Tibial nerve (tissue), 3 donors: ENCODE results near the gene PPP1R14C.

- PRO-cap = no peak
- RAMPAGE, long total RNA, 3 experiments = no peak in any of the 3 experiments
Observed at GRCh38 chr6:148389944-148390521, 47.4 kb downstream of the SASH1 start.

DNA sequence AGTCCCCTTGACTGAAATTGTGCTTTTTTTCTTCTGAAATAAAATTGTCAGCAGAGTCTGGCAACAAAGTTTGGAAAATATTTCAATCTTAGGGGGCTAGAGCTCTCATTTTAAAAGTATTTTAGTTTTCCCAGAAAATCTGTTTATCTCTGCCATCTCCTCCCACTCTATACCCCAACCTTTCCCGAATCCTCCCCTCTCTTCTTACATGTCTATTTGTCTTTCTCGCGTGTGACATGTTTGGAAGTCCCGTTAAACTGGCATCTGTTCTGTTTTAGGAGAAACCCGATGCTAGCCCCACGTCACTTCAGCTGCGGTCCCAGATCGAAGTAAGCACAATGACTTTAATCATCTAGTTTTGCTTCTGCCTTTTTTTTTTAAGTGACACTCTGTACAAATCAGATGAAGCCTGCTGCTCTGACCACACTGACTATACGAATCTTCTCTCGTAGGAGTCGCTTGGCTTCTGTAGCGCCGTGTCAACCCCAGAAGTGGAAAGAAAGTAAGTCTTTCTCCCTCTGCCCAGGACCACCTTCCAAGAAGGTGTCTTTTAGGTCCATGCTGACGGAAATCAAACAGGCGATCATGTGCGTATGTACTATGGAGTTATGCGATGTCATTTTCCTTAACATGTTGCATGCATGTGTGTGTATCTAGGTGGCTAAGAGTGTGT, 97.4 kb downstream of the SASH1 start:
- PRO-cap = no peak
- RAMPAGE, long total RNA, 3 experiments = no peak in any of the 3 experiments

DNA sequence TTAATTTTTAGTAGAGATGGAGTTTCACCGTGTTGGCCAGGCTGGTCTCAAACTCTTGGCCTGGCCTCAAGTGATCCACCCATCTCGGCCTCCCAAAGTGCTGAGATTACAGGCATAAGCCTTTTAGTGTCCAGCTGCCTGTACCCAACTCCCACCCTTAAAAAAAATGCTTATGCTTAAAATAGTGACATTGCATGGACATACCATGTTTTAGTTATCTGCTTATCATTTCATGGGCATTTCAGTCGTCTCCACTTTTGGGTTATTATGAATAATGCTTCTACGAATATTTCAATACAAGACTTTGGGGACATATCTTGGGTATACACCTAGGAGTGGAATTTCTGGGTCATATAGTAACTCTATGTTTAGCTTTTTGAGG, 176.1 kb downstream of the UST start:
- PRO-cap = no peak
- RAMPAGE, long total RNA, 3 experiments = no peak in any of the 3 experiments

GRCh38 chr6:149073424-149074278, 243.9 kb upstream of the TAB2 start:
- PRO-cap = no peak
- RAMPAGE, long total RNA, 3 experiments = start-site peak on the plus strand in 1 of 3 experiments, at chr6:149073639-149073763 at its widest, 10 reads per replicate; start-site peak on the minus strand in 1 of 3 experiments, at chr6:149073717-149073894 at its widest, 5 reads per replicate

DNA sequence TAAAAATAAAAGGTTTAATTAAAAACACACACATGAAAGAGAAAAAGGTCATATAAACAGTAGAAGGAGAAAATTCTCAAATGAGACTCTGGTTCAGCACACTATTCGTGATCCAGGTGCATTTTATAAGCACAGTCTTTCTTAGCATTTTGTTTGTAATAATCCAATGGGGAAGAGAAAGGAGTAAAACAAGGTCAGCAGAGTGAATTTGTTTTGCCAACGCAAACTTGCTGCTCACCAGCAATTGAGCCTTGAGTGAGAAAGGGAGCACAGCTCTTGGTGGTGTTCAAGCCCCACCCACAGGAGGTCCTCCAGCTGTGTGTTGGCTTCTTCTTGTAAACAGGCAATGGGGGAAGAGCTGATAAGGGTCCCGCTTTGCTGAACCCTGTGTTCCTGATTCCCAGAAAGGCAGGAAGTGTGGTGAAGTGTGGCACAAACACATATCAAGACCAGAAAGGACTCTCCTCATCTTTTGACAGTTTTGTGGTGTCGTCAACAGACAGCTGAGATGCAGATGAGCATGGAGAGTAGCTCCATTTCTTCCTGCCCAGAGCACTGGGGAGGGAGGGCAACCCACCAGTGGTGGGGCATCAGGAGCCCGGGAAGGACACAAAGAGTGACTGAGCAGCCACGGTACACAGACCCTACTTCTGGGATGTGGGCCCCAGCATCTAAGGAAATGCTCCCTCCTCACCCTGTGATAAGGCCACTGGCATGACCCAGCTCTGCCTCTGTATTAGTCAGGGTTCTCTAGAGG, 189.1 kb upstream of the TAB2 start:
- PRO-cap = no peak
- RAMPAGE, long total RNA, 3 experiments = no peak in any of the 3 experiments

GRCh38 chr6:149318857-149319218, 1.3 kb downstream of the TAB2 start:
- PRO-cap = no peak
- RAMPAGE, long total RNA, 3 experiments = no peak in any of the 3 experiments

GRCh38 chr6:149378491-149379183, 21.4 kb upstream of the SUMO4 start:
- PRO-cap = no peak
- RAMPAGE, long total RNA, 3 experiments = no peak in any of the 3 experiments

GRCh38 chr6:149415972-149416484, 16.0 kb downstream of the SUMO4 start:
- PRO-cap = no peak
- RAMPAGE, long total RNA, 3 experiments = no peak in any of the 3 experiments

DNA sequence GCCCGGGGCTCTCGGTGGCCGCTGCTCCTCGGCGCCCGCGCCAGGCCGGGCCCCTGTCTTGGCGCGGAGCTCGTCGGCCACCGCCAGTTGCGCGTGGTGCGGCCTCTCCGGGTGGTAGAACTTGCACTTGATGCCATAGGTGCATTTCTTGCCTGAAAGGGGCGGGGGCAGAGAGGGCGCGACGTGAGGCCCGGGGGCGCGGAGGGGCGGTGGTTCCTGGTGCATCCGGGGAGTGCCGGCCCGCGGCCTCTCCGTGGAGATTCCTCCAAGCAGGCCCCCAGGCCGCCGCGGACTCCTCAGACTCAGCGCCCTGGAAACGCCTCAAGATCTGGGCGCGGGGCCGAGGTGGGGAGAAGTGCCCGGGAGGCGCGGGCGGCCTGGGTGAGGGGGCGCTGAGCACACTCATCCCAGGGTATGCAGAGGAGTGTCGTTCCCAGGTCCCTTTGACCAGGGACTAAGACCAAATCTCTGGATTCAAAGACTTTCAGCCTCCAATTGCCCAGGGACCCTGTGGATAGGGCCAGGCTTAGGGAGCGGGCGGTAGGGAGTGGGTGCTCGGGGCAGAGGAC, 33.4 kb downstream of the ZC3H12D start:
- PRO-cap = no peak
- RAMPAGE, long total RNA, 3 experiments = no peak in any of the 3 experiments

- PRO-cap = no peak
- RAMPAGE, long total RNA, 3 experiments = no peak in any of the 3 experiments
Observed at GRCh38 chr6:149508427-149508853, 23.6 kb upstream of the ZC3H12D start.

DNA sequence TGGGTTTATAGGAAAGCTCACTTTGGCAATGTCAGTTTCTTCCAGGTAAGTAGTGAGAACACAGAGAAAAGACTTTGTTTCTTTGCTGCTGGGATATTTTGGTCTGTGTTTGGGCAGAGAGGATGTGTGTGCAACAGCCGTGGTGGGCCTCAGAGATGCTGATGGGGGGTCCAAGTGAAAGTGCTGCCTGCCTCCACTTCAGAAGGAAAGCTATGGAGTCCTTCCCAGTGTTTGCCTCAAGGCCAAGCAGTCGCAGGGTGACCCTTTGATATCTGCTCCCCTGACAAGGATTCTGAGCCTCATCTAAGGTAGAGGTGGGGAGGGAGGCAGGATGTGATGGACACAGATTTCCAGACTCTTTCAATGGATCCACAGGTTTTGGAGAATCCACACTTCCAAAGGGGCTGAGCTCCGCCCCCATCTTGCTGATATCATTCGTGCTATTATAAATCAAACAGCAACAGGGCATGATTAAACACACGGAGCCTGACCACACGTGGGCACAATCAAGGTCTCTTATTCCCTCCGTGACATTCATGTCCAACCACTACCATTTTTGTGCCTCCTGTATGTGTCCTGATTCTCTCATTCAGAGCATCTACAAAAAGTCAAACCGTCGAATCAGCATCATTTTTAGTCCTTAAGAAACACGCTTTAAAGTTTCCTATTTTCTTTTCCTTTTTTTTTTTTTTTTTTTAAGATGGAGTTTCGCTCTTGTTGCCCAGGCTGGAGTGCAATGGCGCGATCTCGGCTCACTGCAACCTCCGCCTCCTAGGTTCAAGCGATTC, 2.1 kb downstream of the LRP11 start:
- PRO-cap = no peak
- RAMPAGE, long total RNA, 3 experiments = no peak in any of the 3 experiments

DNA sequence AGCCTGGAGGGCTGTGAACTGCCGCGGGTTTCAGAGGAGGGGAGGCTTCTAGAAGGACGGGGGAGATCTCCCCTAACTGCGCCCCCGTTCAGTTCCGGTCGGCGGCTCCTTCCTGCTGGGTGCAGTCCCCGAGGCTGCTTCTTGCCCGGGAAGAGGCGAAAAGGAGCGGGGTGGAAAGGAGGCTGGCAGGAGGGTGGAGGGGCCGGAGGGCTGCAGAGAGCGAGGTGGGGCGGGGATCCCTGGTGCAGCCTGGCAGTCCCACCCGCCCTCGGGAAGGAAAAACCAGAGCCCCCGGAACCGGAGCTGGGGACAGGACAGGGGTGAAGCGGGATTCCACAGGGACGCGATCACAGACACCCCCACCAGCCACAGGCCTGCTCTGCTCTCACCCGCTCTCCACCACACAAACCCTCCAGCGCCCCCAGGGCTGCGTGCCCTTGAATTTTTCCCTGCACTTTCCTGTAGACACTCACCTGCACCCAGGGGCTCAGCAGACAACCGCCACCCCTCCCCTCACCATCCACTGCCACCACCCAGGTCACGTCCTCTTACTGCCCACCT, 462 bp downstream of the ULBP2 start:
- PRO-cap = no peak
- RAMPAGE, long total RNA, 3 experiments = no peak in any of the 3 experiments

DNA sequence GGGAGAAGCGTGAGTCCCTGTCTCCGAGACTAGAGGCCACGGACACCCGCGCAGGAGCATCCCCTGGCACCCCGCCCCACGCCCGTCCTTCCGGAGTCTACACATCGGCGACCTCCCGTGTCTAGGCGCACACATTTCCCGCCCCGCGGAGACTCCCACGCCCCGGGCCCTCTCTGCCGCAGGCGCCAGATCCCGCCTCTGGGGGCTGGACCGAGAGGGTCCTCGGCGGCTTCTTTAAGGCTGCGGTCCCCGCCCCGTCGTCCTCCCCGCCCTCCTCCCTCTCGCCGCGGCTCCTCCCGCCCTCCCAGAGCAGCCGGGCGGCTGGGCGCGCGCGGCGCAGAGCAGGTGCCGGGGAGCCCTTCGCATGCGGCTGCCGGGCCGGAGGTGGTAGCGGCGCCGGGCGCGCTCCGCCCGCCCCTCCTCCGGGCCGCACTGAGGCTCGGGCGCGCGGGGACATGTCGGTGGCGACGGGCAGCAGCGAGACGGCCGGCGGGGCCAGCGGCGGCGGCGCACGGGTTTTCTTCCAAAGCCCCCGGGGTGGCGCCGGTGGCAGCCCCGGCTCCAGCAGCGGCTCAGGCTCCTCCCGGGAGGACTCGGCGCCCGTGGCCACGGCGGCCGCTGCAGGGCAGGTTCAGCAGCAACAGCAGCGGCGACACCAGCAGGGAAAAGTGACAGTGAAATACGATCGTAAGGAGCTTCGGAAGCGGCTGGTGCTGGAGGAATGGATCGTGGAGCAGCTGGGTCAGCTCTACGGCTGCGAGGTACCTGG, at the start of gene PPP1R14C:
PPP1R14C (plus strand) TSS at position 307 of the 769 bp plus-strand sequence.
- PRO-cap = no peak
- RAMPAGE, long total RNA, 3 experiments = no peak in any of the 3 experiments

GRCh38 chr6:150185640-150186012, 42.8 kb downstream of the PPP1R14C start:
- PRO-cap = no peak
- RAMPAGE, long total RNA, 3 experiments = no peak in any of the 3 experiments

- PRO-cap = no peak
- RAMPAGE, long total RNA, 3 experiments = no peak in any of the 3 experiments
Observed at GRCh38 chr6:150191400-150192130, 48.7 kb downstream of the PPP1R14C start.

- PRO-cap = no peak
- RAMPAGE, long total RNA, 3 experiments = no peak in any of the 3 experiments
Observed at GRCh38 chr6:150632725-150633165, 33.1 kb downstream of the PLEKHG1 start.

DNA sequence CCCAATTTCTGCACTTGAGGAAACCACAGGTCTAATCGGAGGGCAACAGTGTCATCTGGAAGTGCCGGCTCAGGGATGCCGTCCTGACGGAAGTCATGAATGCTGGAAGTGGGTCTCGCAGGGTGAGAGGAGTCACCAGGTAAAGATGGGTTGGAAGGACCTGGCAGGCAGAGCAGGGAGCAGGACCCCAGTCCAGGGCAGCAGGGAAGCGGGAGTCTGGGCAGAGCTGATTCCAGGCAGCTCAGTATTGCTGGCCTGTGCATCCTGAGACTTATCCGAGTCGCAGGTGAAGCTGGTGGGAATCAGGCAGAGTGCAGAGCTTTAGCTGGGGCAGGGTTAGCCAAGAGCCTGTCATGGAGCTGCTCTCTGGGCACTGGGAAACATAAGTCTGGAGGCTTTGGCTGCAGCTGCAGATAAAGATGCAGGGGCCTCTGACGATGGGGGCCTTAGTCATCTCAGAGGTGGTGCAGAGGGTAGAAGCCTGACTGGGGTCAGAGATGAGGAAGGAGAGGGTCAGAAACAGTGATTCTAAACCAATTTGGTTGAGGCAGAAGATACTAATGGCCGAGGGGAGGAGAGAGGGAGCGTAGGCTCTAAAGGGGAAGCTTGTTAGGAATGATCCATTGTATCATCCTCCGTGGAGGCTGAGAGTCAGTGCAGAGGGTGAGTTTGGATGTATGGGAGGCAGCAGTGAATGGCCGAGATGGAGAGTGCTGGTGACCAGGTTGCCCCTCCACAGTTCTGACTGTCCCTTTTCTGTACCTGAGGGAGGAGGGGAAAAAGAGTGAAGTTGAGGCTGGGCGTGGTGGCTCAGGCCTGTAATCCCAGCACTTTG, 33.7 kb downstream of the PLEKHG1 start:
- PRO-cap = no peak
- RAMPAGE, long total RNA, 3 experiments = no peak in any of the 3 experiments

DNA sequence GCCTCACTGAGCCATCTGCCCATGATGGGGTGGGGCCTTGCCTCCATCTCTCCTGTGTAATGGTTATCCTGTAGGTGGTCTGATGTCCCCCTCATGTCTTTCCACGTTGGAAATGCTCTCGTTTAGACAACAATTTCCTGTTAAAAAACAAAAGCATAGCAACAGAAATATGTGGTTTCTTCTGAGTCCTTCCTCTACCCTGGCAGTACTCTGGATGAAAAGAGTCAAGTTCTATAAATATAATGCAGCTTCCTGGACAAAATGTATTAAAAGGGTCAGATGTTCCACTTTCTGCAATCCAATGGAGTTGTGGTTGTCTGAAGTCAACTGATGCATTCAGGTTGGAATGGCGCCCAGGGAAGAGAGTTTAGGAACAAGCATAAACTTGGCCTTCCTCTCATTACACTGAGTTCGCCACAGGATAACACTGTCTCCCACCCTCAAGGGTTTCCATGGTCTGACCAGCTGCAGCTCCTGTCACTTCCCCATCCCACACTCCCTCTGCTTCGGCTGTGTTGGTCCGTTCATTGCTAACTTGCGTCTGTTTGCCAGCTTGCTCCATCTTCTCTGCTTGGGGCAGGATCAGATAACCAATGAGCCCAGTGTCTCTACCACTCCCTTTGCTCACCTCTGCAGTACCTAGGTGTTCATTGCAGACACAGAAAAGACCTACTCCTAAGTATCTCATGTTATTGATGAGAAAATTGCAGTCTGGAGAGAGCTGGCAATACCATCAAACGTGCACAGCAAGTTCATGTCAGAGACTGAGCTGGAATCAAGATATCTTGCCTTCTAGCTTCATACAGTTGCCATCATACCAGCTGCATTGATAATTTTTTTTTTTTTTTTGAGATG, 66.5 kb downstream of the PLEKHG1 start:
- PRO-cap = no peak
- RAMPAGE, long total RNA, 3 experiments = no peak in any of the 3 experiments

GRCh38 chr6:150704734-150705136, 105.0 kb downstream of the PLEKHG1 start:
- PRO-cap = no peak
- RAMPAGE, long total RNA, 3 experiments = no peak in any of the 3 experiments

- PRO-cap = no peak
- RAMPAGE, long total RNA, 3 experiments = start-site peak on the plus strand in 1 of 3 experiments, at chr6:150981761-150981870 at its widest, 7 reads per replicate
Observed at GRCh38 chr6:150981632-150982519, 116.4 kb downstream of the MTHFD1L start.